Vermiform appendix (tissue), 1 donor: ENCODE measurements around a stretch of chr2.

GRCh38 chr2:96870615-96871414, 935 bp upstream of the SEMA4C start:
- PRO-cap: bidirectional peak, plus-strand start at chr2:96870884, minus-strand start at chr2:96870821

- PRO-cap: unidirectional peak, plus-strand start at chr2:96913652
Observed at GRCh38 chr2:96913247-96913823, 43.5 kb upstream of the SEMA4C start.

DNA sequence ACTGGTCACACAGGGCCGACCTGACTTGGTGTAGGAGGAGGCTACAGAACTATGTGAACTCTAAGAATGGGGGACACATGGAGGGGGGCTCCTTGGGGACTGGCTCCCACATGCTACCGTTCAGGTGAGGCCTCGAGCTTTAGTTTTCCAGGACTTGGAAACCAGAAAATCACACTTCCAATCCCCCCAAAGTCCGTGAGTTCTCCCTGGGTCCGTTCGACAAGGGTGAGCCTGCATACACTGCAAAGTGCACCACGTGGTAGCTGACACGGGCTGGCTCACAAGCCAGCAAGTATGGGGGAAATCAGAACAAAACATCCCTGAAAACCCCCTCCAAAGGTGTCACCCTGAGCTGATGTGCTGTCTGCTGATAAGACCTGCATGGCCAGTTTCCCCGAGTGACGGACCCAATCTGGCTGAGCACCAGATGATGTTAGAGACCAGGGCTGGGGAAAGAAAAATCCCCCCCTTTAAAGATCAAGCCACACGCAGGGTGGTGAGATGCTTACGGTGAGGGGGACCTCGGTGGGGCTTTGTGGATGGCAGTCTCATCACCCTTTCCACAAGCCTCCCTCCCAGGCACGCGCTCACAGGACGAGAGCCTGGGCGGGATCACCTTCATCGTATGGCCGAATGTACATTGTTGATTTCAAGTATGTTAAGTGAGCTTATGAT, 54.3 kb upstream of the SEMA4C start:
- PRO-cap: unidirectional peak, plus-strand start at position 508 of the sequence; unidirectional peak, plus-strand start at position 565 of the sequence

DNA sequence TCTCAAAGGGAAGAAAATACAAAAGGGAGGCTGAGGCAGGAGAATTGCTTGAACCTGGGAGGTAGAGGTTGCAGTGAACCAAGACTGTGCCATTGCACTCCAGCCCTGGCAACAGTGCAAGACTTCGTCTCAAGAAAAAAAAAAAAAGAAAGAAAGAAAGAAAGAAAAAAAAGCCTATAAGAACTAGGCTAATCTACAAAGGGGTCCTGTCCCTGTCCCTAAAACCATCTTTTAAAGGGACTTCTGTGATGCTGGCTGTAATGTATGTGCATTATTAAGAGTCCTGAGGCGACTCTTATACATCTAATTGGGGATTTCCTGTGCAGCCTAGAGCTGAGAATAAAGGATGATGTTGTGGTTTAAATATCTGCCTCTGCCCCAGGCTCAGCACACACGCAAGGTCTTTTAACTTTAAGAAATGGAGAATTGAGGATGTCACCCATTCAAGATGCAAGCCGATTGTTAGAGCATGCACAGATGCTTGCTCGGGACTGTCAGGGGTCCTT, 24.0 kb downstream of the FAM178B start:
- PRO-cap: no peak

GRCh38 chr2:96962804-96963386, 23.5 kb downstream of the FAM178B start:
- PRO-cap: no peak

- PRO-cap: no peak
Observed at GRCh38 chr2:97189031-97189543, 76.1 kb downstream of the ANKRD36 start.

GRCh38 chr2:97740979-97741483, 27.7 kb downstream of the ZAP70 start:
- PRO-cap: no peak

DNA sequence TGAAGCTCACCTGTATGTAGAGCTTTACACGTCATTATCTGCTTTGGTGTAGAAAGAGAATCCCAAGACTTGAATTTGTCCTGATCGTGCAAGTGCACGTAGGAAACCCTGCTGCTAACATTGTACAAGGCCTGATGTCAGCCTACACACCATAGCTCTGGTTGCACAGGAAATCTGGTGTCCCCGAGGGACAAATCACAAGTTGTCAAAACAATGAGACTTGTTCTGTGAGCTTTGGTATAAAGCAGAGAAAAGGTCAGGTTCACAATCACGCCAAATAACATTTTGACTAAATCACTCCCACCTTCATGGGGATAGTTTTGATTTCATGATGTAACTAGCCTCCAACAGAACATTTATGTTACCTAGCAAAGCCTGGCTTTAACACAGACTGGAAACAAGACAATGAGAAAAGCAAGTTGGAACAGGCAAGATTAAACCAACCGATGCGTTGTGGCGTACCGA, 41.4 kb downstream of the ZAP70 start:
- PRO-cap: no peak

DNA sequence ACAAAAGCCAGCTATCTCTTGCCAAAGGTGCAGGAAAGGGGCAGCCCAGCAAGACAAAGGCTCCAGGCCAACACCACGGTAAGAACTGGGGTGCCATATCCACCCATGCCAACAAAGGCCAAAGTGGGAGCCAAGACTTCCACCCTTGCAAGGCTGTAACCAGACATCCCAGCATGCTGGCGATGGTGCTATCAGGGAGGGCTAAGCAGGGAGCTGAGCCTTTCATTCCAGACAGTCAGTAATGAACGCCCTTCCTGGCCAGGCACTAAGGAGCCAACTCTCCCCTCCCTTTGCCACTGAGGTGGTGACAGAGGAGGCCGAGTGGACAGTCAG, 68.4 kb downstream of the ZAP70 start:
- PRO-cap: unidirectional peak, minus-strand start at position 240 of the sequence

DNA sequence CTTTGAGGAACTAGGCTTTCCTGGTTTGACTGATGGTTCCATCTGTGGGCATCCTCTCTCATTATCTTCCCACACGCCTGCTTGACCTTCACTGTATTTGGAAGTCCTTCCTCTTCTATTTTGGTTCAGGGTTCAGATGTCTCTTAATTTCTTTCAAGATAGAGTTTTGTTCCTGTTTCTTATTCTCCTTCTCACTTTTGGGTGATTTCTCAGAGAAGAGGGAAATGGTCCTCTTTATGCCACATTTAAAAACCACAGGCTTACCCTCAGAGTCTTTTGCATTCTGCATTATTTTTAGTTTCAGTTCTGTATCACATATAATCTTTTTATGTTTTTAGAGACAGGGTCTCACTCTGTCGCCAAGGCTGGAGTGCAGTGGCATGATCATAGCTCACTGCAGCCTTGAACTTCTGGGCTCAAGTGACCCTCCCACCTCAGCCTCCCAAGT, 31.4 kb upstream of the TMEM131 start:
- PRO-cap: no peak

GRCh38 chr2:98162466-98163307, 75.7 kb downstream of the VWA3B start:
- PRO-cap: no peak

GRCh38 chr2:98438583-98439261, 5.9 kb upstream of the INPP4A start:
- PRO-cap: no peak

DNA sequence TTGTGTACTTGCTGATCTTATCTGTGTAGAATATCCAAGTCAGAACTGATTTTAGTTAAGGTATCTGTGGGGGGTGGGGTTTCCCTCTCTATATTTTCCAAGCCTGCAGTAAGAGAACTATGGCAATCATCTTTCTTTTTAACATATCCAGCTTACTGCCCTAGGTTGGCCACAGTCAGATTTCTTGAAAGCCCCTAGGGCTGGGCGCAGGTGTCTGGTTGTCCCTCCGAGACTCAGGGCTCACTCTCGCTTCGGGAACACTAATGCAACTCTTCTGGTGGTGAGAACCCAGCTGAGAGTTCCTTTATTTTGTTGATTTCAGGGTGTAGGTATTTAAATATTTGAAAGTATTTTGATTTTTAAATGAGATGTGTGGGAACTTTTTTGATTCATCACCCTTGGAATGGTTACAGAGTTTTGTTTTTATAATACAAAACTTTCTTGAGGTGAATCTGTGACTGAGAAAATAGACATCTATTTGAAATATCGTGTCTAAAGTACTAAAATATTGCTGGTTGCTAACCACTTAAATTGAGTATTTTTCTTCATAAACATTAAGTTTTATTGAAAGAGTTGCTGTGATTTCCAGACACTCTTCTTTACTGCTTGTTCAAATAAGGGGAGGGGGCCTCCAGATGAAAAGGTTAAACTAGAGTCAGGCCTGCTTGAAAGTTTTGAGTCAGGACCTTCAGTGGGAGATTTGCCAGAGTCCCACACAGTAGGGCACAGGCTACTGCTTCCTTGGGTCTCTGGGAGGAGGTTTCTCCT, 40.9 kb downstream of the INPP4A start:
- PRO-cap: no peak

DNA sequence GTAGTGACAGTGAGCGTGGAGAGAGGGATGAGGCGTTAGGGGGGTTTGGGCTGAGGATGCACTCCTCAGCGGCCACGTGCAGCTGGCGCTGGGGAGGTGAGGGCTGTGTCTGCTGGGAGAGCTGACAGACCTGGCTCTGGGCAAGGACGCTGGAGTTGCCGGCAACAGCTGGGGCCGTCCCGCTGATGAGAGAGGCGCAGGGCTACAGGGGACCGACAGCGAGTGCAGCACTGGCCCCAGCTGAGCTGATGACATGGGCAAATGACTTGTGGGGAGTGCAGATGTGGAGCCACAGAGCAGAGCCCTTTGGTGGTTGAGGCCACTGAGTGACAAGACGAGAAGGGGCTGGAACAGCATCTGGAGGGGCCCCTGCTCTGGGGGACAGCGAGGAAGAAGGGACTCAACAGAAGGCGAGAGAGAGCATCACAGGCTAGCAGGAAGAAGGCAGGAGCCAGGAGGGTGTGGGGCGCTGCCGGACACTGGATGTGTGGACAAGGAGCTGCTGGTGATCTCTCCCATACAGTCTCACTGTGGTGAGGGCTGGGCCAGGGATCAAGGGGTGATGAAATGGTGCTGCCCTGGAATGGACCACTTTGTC, 38.3 kb downstream of the COA5 start:
- PRO-cap: no peak

DNA sequence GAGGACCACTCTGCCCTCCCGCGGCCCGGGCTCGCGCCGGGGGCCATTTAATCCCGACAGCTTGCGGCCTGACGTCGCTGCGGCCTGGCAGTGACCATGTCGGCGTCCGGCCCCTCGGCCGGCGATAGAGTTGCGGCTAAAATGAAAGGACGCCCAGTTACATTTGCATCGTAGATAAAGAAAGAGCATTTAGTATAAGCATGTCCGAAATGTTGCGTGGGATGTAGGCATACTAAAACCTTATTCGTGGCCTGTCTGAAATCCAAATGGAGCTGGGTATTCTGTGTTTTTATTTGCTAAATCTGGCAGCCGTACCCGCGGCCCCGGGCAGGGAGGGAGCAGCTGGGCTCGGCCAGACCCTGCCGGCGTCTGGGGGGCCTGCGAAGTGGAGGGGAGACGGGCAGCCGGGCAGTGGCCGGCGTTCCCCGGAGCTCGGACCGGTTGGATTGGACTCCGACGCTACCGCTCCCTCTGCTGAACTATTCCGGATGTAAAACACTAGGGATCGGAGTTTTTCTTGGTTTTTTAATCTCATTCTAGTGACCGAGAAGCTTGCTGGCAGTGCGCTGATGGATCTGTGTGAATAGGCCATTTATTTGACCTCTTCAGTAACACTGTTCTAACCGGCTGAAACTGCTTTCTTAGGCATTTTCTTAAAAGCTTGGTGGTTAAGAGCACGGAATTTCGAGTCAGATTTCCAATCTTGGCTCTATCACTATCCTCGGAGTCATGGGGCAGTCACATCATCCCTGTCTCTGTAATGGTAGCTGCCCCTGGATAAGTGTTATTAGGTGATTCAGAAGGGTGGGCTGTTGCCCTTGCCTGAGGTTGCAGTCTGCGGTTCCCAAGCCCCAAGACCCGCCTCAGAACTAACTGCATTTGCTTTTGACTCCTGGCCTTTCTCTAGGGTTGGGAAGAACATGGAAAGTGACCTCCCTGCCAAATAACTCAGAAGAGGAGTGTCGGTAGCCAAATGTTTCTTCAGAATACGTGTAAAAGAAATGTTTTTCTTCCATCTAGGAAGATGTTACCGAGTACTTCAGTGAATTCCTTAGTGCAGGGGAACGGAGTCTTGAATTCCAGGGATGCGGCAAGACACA, 697 bp downstream of the UNC50 start:
- PRO-cap: bidirectional peak, plus-strand start at position 90 of the sequence, minus-strand start at position 126 of the sequence; bidirectional peak, plus-strand start at position 799 of the sequence, minus-strand start at position 481 of the sequence

DNA sequence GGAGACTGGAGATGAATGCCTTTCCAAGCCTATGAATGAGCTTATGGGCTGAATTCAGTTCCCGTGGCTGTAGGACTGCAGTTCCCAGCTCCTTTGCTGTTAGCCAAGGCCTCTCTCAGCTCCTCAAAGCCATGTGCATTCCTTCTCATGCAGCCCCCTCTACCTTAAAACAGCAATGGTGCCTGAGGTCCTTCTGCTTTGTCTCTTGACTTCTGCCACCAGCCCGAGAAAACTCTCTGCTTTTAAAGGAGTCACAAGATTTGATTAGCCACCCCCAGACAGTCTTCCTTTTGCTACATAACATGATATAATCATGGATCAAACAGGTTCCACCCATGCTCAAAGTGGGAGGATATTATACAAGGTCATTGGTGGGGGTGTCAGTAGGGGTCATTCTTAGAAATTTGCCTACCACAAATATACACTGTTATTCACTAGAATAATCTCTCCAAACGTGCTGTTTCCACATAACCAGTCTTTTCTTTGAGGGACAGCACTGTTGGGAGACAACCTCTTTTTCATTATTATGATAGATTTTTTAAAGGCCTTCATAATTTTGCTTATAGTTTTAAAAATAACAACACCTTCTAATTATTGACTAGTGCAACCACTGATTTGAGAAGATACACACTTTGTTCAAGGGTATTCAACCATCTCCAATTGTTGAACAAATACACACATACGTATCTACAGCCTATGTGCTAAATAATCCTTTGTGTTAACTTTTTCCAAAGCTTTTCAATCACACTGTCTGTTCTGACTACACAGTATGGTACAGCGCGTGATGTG, 13.1 kb downstream of the UNC50 start:
- PRO-cap: no peak

GRCh38 chr2:98634252-98634935, 26.0 kb downstream of the UNC50 start:
- PRO-cap: no peak

DNA sequence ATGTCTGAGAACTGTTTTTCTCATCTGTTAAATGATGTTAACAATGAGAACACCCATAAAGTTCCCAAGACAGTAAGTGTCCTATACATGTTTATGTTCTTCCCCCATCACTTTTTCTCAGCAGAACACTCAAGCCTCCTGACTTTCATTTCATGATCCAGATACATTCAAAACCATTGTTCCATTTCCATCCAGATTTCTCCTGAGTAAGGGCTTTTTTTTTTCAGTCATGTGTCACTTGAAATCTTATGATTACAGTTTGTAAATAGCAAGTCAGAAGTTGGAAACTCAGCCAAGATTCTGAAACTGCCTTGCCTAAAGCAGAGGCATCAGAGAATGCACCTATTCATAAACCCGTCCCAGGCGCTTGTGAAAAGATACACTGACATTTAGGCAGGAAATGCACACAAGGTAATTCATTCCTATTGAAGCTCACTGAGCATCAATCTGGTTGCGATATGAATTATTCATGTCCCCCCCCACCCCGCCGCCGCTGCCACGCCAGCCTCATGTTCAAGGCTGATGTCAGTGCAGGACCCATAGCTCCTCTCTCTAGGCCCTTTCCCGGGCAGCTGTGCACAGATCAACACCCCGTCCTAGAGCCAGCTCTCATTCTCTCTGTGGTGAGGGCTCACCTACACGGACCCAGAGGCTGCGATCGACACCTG, 30.4 kb upstream of the MGAT4A start:
- PRO-cap: no peak

GRCh38 chr2:98824255-98824797, 93.4 kb upstream of the MGAT4A start:
- PRO-cap: no peak

DNA sequence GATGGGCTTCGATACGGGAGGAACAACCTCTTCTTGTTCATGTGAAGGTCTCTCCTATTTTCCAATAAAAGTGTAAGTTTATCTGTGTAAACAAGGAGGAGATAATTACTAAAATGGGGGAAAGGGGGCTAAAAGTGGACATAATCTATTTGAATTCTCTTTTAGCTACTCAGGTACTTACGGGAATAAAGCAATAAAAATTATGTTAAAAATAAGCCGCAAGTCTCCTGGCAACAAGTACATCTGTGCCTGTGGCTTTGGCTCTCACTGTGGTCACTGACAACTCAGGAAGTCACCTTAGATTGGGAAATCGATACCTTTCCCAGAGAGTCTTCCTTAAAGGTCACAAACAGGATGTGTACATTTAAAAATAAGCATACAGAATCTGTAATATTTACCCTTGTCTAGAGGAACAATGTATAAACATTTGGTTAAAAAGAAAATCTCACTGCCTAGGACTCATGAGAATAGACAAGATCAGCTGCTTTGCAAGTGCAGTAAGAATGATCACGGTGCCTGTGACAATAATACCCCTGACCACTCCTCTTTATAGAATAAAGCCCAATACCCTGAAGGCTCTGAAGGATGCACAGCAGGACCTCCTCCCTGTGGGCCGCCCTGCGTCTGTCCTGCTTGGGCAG, 97.8 kb upstream of the MGAT4A start:
- PRO-cap: no peak